ENCODE results near the gene GINS2.

GRCh38 chr16:85152557-85153006 is 40.3 kb upstream of the CIBAR2 start:
- RRBS, result no CpG with 5 or more reads among the region's 10 CpGs

DNA sequence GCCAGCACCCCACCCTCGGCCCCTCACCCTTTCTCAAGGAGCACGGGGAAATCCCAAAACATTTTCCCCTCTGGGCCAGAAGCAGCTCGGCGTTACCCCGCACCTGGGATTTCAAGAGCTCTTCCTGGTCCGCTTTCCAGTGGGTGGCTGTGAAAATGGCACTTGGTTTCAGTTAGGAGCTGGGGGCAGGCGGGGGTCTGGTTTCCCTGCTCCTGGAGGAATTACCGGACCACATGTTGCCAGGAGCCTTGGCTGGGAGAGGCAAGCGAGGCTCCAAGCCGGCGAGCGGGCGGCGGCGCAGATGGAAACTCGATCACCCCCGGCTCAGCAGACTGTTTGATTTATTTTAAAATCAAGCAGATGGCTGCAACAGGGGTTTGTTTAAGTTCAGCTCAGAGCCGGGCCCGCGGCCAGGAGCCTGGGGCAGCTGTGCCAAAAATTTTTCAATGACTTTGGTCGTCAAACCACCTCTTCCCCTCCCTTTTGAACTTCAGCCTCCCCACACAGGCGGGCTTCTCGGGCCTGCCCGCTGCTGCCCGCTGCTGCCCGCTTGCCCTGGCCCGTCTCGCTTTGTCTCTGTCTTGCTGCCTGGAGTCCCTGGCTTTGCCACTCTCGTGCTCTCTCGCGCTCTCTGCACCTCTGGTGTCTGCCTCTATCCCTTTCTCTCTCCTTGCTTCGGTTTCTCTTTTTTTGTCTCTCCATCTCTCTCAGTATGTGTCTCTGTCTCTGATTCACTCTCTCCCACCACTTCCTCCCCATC is 108.0 kb upstream of the CIBAR2 start:
- RRBS, result 4% methylated on average over 10 of the region's 32 CpGs

DNA sequence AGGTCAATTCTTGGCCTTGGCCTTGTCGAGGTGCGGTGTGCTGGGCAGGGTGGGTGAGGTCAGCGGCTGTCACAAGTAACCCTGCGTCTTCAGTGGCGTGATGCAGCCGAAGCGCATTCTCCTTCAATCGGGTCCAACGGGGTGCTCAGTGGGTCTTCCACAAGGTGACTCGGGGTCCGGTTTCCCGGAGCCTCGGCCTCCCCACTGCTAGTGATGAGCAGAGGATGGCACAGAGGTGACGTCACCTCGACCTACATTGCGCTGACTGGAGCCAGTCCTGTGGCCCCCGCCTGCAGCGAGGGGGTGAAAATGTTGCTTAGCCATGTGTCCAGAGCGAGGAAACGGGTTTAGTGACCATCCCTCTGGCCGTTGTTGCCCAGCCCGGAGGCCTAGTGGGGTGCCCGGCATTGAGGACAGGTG is 190.5 kb upstream of the CIBAR2 start:
- RRBS, result no CpG with 5 or more reads among the region's 23 CpGs

DNA sequence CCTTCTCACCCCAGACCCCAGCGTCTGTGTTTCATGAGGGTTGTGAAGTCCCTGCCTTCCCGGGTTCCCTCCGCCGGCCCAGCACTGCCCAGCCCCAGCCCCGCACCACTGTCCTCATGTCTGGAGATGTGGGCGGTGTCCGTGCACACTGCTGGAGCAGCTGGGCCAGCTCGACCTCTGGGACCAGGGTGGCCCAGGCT is 199.5 kb upstream of the CIBAR2 start:
- RRBS, result no CpG with 5 or more reads among the region's 8 CpGs

DNA sequence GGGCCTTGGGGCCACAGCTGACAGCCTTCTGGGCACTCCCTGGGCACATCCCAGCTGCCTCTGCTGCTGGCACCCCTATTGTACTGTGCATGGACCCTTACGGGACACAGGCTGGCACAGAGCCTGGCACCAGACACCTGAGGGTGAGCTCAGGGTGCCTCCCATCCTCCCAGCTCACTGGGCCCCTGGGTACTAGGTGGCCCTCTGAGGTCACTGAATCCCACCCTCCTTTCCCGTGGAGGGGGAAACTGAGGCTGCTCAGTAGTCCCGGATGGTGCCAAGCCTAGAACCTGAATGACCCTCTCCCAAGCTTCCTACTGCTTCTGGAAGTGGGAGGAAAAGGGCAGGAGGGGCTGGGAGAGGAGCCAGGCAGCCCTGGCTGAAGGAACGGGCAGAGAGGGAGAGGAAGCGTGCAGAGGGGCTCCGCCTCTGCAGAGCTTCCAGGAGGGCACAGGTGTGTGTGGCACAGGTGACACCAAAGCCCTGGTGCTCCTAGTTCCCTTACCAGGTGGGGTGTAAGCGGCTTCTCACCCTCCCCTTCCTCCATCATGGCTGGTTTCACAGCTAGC is 241.5 kb upstream of the GSE1 start:
- RRBS, result no CpG with 5 or more reads among the region's 7 CpGs

DNA sequence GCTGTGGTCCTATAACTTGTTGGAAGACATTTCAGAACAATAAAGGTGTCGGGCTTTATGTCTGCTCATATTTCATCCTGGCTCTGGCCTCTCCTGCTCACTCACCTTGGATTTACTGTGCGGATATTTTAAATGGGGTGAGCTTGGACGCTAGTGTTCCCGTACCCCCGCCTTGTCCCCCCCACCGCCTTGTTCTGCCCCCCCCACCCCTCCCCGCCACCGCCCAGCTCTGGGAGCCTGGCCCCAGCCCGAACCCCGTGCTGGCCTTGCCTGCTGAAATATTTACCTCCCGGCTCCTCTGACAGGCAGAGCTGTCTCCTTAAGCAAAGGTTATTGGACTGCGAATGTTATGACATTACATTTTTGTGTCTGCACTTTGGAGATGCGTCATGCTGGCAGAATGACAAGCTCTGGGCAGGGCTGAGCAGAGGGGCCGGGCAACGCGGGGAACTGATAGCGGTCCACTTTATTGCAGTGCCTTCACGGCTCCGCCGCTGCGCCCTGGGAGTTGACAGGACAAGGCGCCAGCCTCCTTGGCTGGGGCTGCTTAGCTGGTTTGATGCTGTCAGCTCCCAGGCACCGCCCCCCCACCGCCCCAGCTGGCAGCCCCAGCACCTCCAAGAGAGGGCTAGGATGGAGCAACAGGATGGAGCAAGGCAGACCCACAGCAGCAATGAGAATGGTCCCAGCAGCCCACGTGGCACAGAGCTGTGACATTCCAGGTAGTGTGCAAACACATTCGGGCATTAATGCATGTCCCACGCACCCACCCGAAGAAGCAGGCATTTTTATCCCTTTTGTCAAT is 222.4 kb upstream of the GSE1 start:
- RRBS, result no CpG with 5 or more reads among the region's 28 CpGs

GRCh38 chr16:85391634-85392511 is 221.2 kb upstream of the GSE1 start:
- RRBS, result no CpG with 5 or more reads among the region's 12 CpGs

DNA sequence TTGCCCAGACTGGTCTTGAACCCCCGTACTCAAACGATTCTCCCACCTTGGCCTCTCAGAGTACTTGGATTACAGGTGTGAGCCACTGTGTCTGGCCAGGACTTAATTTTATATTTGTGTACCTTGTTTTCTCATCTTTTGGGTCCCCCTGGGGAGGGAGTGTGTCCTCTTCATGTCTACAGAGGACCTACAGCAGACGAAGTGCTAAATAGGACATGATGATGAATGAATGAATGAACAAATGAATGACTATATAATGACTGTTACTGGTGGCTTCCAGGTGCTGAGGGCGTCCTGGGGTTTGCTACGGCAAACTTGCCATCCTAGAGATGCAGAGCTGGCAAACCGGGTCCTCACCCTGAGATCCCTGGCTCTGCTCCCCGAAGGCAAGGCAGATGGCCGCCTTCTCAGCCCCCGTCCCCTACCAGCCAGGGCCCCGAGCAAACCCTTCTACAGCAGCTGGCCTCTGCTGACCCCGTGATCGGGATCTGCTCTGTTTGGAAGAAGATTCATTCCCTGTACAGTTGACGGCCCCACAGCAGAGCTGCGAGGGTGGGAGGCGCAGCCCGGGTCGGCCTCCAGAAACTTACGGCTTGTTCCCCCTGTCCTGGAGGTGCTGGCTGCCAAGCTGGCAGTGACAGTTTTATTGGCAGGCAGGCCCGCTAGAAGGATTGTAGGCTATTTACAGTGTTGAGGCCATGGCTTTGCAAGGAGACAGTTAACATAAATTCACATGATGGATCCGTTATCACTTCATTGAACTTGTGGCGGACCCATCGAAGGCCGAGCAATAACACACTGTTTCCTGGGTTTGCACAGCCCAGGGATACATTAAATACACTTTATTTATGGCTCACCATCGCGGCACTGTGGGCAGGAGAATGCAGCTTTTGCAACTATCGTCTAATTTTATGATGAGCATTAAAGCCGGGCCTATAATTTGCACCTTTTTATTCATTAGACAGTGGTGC is 197.7 kb upstream of the GSE1 start:
- RRBS, result no CpG with 5 or more reads among the region's 27 CpGs

- RRBS, result no CpG with 5 or more reads among the region's 6 CpGs
These were observed 151.8 kb upstream of the GSE1 start for GRCh38 chr16:85461342-85461634.

DNA sequence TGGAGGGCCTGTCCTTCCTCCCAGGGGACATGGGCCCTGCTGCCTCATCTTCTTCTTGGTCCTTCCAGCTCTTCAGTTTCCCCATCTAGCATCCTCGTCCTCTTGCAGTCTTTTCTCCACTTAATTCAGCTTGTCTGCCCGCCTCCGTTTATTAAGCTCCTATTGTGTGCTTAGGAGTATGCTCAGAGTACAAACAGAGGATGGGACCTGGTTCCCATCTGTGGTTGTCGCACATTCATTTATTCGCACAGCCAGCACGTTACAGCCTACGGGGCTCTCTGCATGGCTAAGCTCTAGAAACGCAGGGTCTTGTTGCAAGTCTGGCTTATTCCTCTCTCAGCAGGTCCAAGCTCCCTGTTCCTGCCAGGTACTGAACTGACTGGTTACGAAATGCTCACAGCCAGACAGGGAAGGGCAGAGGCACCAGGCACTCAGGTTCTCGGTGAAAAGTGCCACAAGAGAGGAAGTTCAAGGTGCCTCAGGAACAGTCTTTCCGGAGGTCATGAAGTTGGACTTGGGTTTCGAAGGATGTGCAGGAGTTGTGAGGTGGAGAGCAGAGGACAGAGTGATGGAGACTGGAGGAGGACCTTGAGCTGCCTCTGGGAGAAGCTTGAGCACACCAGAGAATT is 124.8 kb upstream of the GSE1 start:
- RRBS, result 100% methylated on average over 2 of the region's 12 CpGs

- RRBS, result no CpG with 5 or more reads among the region's 33 CpGs
These were observed 57.3 kb upstream of the GSE1 start for GRCh38 chr16:85555620-85556369.

- RRBS, result no CpG with 5 or more reads among the region's 10 CpGs
These were observed 51.5 kb upstream of the GSE1 start for GRCh38 chr16:85561626-85562028.

DNA sequence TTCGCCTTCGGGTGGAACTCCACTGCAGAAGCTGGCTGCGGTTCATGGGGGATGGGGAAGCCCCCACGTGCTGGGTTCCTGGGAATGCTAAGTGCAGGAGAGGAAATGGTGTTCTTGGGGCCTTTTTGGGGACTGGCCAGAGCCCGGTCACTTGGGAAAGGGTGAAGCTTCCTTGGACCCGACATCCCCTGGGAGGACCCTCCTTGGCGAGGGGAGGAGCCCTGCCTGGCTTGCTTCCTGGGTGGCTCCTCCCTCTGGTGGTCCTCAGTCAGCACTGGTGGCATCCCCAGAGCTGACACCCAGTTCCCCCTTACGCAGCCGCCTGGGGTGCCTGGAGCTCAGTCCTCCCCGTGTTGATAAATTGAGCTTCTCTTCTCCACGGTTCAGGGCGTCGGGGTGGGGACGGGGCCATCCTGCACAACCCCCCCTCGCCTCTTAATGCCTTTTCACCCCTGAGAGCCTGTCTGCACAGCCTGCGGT is 30.8 kb upstream of the GSE1 start:
- RRBS, result no CpG with 5 or more reads among the region's 16 CpGs

- RRBS, result no CpG with 5 or more reads among the region's 29 CpGs
These were observed 3.7 kb downstream of the GSE1 start for GRCh38 chr16:85616550-85617404.

GRCh38 chr16:85624407-85625436 is 11.6 kb downstream of the GSE1 start:
- RRBS, result 74% methylated on average over 10 of the region's 54 CpGs

DNA sequence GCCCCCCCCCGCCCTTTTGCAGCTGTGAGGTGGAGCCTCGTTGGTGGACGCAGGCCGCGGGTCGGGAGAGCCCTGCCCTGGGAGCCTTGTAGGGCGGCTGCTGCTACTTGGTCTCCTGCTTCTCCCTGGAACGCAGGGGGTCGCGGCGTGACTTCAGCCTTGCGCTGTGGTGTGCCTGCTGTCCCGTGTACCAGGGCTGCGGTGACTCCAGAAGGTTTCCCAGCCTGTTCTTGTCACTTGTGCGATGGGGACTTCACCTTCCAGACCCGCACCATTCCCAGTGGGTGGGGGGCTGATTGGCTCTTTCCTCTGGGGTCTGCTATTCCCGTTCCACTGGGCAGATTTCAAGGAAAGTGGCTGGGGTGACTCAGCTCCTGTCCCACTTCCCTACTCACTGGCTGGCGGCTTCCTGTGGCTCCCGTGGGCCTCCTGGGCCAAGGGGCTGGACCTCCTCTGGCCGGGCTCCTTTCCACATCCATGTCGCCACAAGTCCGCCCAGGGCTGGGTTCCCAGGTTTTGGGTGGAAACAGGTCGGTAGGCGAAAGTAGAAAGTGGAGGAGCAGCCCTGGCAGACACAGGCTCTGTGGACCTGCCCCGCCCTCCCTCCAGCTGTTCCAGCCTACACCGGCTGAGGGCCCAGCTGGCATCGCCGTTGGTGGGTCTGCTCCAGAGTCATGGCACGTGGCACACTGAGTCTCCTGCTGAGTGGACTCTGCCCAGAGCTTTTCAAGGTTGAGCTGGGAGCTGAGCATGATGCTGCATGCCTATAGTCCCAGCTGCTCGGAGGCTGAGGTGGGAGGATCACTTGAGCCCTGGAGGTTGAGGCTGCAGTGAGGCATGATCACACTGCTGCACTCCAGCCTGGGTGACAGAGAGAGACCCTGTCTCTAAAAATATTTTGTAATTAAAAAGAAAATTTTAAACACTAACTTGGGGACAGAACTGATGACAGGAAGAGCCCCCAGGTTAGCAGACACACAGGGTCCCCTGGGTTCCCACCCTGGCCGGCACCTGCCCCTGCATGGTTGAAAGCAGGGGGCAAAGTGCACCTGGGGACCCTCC is 28.6 kb downstream of the GSE1 start:
- RRBS, result no CpG with 5 or more reads among the region's 31 CpGs

GRCh38 chr16:85675133-85675595 is 13.6 kb downstream of the GINS2 start:
- RRBS, result no CpG with 5 or more reads among the region's 4 CpGs

DNA sequence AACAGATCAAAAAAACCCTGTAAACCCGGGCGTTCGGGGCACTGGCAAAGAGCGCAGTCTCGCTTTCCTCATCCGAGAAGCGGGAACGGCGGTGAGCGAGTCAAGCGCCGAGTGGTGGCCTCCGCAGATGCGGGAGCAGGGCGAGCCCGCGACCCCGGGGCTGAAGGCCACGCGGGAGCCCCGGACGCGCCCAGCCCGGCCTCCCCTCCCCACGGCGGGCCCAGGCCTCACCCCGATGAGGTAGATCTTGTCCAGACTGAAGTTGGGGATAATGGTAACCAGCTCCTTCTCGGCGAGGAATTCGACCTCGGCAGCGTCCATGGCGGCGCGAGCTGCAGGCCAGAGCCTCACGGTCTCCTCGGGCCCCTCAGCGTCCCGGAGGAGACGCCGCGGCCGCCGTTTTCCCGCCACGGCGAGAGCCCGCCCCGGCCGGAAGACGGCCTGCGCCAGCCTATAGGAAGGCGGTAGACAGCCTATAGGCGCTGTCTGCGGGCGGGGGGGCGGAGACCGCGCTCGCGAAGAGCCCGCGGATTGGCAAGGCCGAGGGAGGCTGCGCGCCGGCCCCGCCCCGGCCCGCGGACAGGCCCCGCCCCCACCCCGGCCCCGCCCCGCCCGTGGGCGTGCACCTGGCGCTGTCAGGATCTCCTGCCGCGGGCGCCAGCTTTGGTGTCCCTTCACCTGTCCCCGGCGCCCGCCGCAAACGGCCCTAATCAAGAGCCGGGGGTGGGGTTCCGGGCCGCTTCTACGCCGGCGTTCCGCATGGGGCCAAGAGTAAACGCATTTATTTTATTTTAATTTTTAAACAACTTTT is at the start of gene GINS2:
TSS of gene GINS2 (minus strand) at position 377 of the 811 bp plus-strand sequence.
- RRBS, result under 1% methylated on average over 24 of the region's 94 CpGs

GRCh38 chr16:85707633-85708279 is 19.0 kb upstream of the GINS2 start:
- RRBS, result 93% methylated on average over 9 of the region's 19 CpGs

DNA sequence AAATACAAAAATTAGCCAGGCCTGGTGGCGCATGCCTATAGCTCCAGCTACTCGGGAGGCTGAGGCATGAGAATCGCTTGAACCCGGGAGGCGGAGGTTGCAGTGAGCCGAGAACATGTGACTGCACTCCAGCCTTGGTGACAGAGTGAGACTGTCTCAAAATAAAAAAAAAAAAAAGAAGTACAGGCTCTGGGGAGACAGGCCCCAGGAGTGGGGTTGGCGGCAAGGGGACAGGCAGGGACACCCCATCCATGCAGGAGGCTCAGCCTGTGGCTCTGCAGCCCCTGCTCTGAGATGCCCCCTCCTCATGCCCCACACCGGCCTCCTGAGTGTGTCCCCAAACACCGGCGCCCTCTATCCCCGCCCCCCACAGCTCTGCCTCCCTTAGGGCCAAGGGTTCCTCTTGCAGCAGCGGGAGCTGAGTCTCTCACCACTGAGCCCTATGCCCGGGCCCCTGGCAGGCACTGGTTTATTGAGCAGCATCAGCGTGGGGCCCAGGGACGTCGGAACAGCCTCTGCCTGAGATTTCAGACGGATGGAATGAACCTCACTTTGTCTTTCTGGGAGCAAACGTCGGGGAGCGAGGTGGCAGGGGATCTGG is 4.9 kb upstream of the C16orf74 start:
- RRBS, result 55% methylated on average over 4 of the region's 20 CpGs